HTERT-HM (cell line): Measurements from ENCODE around the genes DNAJC30, TMEM270 and CLIP2.

DNA sequence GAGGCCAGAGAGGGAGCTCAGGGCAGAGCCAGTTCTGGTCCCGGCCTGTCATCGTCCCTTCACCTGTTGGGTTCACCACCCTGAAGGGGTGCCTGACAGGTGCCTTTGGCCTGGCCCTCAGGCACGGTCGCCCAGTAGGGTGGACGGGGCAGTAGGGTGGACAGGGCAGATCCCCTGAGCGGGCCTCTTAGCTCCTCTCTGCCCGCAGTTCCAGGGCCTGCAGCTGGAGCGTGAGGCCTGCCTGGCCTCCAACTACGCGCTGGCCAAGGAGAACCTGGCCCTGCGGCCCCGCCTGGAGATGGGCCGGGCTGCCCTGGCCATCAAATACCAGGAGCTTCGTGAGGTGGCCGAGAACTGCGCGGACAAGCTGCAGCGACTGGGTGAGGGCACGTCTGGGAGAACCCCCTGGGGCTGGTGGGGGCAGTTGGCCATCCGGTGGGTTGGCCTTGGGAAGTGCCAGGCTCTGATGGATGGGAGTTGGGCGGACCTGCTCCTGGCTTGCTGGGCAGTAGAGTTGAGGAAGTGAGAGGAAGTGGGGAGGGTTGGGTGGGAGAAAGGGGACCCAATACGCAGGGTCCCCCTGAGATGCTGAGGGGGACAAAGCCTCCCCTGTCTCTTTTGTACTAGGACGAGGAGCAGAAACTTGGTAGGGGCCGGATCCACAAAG is 1.7 kb downstream of the VPS37D start:
- RRBS: 88% methylated on average over 1 of the region's 24 CpGs

DNA sequence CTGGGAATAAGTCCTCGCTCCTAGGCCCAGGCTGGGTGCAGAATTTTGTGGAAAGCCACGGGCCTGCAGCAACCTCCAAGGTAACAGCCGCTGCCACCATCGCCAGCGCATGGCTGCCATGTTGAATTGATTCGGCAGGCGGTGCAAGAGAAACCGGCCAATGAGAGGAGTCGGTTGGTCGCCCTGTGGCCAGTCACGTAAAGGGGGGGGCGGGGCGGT is at the start of gene DNAJC30:
Gene DNAJC30, minus strand, starts transcription at position 150 of the 219 bp plus-strand sequence.
- RRBS: 2% methylated on average over 3 of the region's 13 CpGs

DNA sequence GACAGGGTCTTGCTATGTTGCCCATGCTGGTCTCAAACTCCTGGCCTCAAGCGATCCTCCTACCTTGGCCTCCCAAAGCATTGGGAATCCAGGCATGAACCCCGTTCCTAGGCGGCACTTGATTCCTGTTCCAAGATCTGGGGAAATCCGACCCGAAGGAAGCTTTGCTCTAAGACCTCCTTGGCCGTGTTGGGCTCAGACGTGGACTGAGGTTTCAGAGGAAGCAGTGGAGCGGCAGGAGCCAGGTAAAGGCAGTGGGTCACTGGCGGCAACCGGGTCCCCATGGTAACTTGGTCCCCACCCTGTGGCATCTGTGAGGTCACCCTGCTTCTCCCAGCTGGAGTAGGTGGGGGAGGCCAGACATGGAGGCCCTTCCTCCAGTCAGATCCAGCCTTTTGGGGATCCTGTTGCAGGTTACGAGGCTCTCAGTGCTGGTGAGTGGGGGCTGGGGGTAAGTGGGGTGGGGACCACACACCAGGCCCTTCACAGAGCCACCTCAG is at the start of gene TMEM270:
Gene TMEM270, plus strand, starts transcription at position 327 of the 500 bp plus-strand sequence.
- RRBS: 83% methylated on average over 1 of the region's 11 CpGs

- RRBS: no CpG with 5 or more reads among the region's 15 CpGs
These were observed 49.0 kb upstream of the ELN start for GRCh38 chr7:73978867-73979565.

DNA sequence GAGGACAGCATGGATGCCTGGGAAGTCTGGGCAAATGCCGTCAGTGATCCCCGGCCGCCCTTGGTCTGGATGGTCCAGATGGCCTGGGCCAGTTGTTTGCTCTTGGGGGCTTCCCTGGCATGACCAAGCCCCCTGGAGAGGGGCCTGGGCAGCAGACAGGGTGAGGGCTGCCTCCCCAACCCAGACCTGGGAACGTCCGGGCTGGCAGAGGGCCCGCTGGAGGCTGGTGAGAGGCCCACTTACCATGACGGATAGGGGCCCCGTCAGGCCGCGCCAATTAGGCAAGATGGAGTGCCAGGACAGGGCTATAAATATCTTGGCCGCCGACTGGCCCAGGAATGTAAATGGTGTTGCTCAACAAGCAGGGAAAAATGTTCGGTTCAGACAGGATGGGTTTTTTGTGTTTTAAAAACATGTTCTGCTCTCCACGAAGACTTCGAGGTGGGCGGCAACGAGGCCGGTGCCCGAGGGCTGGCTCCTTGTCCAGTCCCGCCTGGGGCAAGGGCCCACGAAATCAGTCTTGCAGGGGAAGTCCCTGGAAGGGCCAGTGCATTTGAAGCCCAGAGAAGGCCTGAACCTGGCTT is 35.9 kb upstream of the ELN start:
- RRBS: no CpG with 5 or more reads among the region's 21 CpGs

GRCh38 chr7:74094448-74095404 is 11.1 kb downstream of the LIMK1 start:
- RRBS: 7% methylated on average over 13 of the region's 29 CpGs

- RRBS: no CpG with 5 or more reads among the region's 9 CpGs
These were observed 1.2 kb downstream of the EIF4H start for GRCh38 chr7:74175248-74175945.

DNA sequence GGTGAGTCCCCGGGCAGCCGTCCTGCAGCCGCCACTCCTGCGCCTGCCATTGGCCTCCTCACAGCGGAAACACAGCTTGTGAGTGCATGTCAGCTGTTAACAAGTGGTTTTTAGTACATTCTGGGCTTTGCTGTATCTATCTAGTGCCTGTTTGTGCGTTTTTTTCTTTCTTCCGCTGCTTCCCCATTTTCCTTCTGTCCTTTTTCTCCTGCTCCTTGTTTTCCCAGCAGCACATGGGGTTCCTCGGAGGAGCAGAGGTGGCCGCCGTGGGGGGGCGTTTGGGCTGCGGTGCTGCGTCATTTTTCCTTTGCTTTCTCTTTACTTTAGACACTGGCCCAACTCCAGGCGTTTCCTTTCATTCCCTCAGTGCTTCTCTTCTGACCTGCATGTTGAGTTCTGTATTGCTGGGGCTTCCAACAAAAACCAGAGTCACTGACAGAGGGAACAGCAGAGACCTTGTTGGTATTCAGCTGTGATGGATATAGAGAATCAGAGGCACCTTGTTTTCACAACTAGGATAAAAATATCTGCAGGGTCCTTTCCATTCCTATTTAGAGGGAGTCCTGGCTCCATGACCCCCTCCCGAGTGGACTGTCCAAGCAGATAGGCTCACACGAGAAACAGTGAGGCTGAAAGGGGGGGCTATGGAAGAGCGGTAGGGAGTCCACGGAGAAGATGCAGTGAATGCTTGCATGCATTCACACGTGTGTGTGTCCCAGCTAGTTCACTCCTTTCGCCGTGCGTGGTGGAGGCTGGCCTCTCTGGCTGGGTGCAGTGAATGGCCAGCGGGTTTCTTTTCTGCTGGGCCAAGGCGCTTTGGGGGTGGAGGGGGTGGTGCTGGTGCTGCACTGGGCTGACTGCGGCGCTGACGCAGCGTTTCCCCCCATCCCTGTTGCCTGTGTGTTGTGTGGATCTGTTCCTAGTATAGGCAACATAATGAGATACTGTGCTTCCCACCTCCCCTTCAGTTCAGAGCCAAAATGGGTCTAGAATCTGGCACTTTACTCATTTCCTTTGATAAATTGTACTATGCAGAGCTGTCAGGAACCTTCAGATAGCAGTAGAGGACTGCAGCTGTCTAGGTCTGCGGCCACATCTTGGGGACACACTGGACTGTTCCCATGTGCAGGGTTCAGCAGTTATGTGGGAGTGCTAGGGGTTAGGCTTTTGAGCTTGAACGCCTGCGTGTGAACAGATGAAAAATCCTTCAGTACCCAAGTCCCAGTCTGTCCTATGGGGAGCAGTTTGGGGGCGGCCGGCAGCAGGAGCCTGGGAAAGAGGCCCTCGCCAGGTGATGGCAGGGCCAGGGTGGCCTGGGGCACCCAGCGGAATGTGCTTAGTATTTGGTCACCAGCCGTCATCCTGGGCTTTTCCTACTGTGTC is 14.0 kb upstream of the LAT2 start:
- RRBS: no CpG with 5 or more reads among the region's 36 CpGs

DNA sequence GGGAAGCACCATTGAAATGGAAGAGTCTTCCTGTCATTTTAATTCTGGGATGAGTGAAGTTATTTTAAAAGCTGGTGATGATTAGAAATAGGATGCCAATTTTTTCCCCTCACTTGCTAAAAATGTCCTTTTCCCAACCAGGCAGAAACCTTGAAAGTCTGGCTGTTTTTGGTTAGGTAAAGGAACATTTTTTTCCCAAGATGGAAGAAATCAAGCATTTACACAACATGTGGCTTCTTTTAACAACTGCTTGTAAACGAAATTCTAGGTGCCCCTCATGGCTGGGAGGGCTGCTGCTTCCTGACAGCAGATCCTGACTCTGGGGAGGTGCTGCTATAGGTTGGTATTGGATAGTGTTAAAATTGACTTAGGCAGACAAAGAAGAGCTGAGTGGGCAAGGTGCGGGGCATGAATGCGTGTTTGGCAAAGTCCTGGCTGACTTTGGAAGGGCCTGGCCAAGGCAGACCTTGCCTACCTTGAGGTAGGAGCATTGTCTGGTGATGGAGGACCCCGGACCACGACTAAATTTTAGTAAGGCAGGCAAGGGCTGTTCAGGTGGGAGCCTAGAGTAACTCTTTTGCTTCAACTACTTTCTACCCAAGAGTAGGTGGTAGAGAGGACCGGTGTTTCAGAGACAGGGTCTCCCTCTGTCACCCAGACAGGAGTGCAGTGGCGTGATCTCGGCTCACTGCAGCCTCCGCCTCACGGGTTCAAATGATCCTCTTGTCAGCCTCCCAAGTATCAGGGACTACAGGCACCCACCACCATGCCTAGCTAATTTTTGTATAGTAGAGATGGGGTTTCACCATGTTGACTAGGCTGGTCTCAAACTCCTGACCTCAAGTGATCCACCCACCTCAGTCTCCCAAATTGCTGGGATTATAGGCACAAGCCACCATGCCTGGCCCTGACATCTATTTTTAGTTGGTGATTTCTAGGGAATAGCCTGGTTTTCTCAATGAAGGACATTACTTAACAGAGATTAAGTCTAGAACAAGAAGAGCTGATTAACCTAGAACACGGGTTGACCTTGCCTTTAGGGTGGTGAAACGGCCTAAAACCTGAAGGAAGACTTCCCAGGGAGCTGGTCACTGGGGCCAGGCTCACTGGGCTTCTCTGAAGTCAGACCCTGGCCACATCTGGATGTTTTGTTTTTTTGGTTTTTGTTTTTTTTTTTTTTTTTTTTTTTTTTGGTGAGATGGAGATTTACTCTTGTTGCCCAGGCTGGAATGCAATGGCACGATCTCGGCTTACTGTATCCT is 12.2 kb upstream of the LAT2 start:
- RRBS: 97% methylated on average over 3 of the region's 14 CpGs

DNA sequence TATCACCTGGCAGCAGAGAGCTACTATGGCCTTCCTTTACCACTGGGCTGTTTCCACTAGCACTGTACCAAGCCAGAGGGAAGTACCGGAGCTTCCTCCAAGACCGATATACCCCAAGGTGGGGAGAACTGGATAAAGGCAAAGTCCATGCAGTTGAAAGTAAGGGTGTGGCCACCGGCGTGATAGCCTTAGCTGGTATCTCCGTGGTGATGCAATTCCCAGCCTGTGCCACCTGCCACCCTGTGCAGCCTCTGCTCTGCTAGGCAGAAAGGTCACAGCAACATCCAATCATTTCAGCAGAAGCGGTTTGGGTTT is 4.3 kb upstream of the CLIP2 start:
- RRBS: 85% methylated on average over 3 of the region's 6 CpGs

- RRBS: under 1% methylated on average over 34 of the region's 99 CpGs
These were observed at the start of gene CLIP2 for GRCh38 chr7:74289066-74289999. CLIP2 (plus strand) TSS chr7:74289407.

DNA sequence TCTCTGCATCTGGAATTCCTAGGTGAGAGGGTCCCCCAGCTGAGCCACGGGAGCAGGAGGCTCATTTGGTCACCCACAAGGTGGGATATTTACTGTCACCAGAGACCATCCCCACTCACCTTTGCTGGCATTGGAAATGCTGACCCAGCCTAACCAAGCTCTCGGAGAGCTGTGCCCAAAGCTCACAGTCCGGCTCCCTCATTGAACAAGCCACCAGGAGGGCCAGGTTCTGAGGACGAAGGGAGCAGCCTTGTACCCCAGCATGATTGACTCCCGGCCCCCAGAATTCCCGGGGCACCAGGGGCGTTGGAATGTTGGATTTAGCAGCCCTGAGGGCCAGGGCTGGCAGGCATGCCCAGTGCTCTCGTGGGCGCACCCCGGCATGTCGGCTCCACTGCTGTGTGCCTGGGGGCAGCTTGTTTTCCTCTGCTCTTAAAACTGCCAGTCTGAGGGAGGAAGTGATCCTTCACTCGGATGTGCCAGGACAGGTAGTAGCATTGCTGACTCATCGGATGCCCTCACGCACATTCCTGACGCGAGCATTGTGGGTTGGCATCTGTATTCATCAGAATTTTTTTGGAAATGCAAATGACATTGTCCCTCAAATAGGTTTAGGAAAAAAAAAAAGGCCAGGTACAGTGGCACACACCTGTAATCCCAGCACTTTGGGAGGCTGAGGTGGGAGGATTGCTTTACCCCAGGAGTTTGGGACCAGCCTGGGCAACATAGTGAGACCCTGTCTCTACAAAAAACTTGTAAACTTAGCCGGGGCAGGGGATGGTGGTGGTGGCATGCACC is 23.4 kb downstream of the CLIP2 start:
- RRBS: 79% methylated on average over 7 of the region's 17 CpGs

DNA sequence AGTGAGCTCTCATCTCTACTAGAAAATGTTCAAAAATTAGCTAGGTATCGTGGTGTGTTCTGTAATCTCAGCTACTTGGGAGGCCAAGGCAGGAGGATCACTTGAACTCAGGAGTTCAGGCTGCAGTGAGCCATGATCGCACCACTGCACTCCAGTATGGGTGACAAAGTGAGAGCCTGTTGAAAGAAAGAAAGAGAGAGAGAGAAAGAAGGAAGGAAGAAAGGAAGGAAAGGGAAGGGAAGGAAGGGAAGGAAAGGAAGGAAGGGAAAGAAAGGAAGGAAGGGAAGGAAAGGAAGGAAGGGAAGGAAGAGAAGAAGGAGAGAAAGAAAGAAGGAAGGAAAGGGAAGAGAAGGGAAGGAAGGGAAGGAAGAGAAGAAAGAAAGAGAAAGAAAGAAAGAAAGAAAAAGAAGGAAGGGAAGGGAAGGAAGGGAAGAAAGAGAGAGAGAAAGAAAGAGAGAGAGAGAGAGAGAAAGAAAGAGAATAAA is 61.5 kb downstream of the CLIP2 start:
- RRBS: no CpG with 5 or more reads among the region's 2 CpGs

DNA sequence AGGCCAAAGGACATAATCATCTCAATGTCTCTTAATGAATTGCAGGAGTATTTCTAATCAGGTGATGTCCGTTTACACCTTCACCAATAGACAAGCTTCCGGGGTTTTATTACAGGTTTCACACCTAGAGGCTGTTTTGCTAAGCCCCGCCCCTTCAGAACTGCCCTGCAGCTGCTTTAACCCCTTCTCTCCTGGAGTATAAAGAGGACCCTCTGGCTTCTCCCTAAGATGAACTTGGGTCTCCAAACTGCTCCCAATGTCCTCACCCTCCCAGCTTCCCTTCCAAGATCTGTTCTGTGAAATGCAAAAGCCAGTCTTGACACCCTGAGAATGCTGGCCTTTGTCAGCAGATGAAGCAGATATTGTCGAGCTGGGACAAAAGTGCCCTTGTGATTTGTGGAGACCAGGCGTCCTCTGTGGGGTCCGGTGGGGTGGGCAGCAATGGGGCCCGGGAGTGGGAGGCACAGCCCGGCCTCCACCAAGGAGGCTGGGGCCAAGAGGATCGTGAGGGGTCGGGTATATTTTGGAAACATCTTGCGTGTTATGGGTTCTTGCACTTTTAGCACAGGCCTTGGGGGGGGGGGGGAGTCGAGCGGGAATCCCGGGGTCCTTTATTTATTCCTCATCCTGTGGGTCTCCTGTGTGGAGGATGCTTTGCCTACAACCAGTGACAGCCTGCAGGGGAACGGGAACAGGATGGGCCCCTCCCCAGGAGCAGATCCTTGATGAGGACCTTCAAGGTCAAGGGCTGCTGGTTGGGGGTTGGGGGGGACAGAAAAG is 81.7 kb upstream of the GTF2IRD1 start:
- RRBS: no CpG with 5 or more reads among the region's 15 CpGs

- RRBS: no CpG with 5 or more reads among the region's 17 CpGs
These were observed 73.4 kb upstream of the GTF2IRD1 start for GRCh38 chr7:74379851-74381092.

DNA sequence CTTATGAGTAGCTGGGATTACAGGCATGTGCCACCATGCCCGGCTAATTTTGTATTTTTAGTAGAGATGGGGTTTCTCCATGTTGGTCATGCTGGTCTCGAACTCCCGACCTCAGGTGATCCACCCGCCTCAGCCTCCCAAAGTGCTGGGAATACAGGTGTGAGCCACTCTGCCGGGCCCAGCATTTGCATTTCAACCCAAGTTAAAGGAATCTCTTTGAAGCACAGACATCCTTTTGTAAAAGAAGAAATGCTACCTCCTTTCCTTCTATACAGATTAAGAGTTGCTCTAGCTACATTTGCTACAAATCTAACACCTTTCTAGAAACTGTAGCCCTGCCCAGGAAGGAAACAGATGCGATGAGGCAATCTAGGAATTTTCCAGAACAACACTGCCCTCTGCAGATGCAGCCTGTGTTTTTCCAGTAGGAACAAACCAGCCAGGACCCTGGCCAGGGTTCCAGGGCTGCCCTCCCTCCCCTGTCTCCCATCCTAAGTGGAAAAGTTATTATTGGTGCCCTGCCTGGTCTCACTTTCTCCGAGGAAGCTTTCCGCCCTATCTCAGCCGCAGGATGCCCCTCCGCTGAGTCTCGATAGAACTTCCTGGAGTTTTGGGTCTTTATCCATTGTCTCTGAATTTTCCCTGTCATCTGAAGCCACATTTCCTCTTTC is 60.1 kb upstream of the GTF2IRD1 start:
- RRBS: no CpG with 5 or more reads among the region's 11 CpGs

DNA sequence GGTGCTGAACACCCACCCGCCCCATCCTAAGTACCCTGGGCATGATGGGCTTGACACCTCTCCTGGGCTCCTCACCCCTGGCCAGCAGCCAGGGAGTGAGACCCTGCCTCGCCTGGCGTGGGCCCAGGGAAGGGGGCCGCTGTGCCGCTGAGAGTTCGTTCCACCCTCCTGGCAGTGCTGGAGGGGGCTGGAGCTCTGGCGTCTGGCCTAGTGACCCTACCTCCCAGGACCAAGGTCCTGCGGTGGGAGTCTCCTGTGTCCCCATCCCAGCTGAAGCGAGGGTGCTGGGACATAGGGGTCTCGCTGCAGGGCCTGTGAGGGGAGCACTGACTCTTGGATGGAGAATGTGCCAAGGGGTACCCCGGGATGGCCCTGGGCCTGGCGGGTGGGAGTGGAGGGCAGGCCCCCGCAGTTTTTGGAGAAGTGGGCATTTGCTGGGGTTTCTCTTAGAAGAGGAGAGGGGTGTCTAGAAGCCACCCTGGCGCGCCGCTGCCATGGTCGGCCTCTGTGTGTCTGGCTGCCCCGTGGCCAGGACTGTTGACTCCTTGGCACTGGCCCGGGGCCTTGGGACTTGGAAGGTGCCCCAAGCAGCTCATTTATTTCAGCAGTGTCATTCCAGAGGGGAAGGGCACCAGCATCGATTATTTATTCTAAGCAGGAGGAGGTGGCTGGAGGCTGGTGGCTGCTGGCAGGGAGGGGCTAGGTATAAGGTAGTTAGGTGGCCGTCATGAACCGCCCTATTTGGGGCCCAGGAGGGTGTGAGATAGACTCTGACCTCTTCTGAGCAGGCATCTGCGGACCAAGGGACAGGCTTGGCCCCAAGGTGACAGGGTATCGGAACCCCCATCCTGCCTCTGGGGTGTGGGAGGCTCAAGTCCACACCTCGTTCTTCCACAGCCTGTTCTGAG is 1.4 kb downstream of the GTF2IRD1 start:
- RRBS: no CpG with 5 or more reads among the region's 25 CpGs

GRCh38 chr7:74505400-74505830 is 51.7 kb downstream of the GTF2IRD1 start:
- RRBS: 89% methylated on average over 4 of the region's 13 CpGs

- RRBS: 5% methylated on average over 1 of the region's 12 CpGs
These were observed 1.2 kb downstream of the GTF2I start for GRCh38 chr7:74658767-74659058.

GRCh38 chr7:74723453-74724273 is 50.1 kb upstream of the NCF1 start:
- RRBS: no CpG with 5 or more reads among the region's 12 CpGs